Zone of skin (tissue), 1 donor: ENCODE data around the genes OGT, PIN4 and ERCC6L.

DNA sequence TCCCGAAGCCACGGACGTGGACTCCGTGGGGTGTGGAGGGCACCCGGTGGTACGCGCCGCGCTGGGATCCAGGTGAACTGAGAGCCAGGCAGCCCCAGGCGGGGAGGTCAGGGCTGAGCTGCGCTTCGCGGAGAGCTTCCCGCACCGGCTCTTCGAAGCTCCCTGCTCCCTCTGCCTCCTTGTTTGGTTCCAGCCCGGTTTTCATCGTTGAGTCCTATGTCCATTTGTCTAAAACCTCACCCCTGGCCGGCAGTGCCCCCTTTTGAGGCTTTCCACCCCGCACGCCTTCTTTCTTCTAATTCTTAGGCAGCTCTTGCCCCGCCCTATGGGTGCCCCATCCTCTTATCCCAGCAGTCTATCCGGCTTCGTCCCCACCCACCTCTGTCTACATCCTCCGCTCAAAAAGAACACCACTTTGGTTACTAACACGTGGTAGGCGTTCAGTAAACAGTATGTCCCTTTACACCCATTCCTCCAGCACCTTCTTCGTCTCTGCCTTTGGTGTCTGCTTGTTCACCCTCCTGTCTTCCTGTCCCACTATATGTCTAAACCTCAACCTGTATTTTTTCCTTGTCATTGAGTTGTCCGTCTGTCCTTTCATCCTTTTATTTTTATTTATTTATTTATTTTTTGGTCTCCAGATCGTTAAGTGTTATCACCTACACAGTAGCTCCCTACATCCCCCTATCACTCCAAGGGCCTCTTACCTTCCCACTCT, 39.2 kb downstream of the STARD8 start:
- RRBS, result 21% methylated on average over 19 of the region's 30 CpGs

GRCh38 chrX:68829133-68830130, 611 bp downstream of the EFNB1 start:
- RRBS, result 23% methylated on average over 68 of the region's 98 CpGs

DNA sequence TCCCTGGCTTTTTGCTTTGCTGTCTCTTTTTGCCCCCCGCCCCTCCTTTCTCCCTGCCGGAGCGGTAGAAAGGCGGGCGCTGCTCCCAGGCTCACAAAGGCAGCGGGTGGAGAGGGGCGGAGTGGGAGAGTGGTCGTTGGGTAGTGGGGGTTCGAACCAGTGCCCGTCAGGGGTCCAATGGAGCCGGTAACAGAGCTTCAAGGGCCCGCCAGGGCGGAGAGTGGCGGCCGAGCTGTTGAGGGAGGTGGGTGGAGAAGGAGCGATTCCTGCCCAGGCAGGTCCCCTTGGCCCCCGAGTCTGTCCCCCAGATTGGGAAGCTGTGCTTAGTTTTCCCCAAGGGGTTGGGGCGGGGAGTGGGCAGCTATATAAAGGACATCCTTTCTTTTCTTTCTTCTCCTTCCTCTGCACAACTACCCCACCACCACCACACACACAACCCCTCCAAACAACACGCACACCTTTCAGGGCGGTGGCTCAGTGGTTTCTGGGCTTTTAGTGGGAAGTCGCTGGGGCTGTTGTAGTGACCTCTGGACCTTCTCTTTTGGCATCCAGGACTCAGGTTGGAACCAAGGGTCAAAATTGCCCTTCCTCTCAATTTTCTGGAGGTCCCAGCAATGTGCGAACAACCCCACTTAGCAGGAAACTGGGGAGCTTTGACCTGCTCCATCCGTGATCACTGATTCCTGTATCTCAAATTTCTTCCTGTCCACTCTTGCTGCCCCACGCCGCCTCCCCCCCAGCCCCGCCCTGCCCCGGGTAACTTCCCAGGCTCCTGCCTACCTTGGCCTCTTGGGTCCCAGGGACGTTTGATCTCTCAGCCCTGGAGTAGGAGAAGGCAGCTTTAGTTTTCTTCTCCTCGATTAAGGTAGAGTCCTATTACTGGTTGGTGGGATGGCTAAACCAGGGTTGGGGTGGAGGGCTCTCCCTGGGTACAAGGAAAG, 1.9 kb downstream of the EFNB1 start:
- RRBS, result 17% methylated on average over 7 of the region's 29 CpGs

GRCh38 chrX:68848283-68849032, 19.6 kb downstream of the EFNB1 start:
- RRBS, result no CpG with 5 or more reads among the region's 8 CpGs

- RRBS, result 32% methylated on average over 15 of the region's 23 CpGs
These were observed 83.4 kb downstream of the EFNB1 start for GRCh38 chrX:68912224-68912574.

DNA sequence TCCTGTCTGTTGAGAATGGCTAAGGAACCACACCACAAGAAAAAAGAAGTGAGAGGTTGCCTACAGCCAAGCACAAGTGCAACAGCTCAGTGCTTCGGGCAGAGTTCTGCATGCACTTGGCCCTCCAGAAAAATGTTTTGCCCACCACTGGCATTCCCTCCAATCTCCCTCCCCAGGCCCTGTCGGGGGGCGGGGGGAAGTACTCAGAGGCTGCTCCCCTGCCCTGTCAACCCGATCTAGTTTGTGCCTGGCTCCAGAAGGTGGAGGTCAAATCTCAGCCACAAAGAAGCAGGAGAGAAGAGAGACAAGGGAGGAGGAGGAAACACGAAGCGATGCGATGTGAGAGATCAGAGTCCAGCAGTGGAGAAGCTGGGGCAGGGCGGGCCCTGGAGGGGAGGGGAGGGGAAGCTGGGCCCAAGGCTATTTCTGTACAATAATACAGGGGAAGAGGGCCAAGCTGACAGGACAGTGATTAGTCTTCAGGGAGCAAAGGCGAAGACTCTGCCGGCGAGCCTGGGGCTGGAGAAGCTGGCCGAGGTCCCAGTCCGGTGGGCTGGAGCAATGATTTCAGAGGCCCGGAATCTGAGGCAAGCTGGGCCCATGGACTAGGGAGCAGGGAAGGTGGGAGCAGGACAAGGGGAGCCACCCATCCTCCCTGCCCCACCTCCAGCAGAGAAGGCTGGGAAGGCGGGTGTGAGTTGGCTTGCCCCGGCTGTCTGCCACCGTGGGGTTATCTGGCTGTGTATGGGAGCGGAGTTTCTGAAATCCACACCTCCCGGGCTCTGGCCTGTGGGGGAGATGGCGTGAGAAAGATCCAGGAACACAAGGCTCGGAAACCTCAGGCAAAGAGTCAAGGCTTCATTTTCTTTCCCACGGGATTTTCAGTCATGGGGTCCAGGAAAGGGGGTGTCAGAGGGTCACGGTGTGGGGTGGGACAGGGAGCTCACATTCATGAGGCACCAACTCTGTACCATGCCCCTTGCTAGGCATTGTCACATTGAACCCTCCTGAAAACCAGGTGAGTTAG, 167.2 kb downstream of the EFNB1 start:
- RRBS, result 51% methylated on average over 8 of the region's 23 CpGs

GRCh38 chrX:69027319-69028196, 137.7 kb downstream of the PJA1 start:
- RRBS, result no CpG with 5 or more reads among the region's 12 CpGs

- RRBS, result 3% methylated on average over 4 of the region's 28 CpGs
These were observed 644 bp downstream of the MED12 start for GRCh38 chrX:71118838-71119641.

- RRBS, result no CpG with 5 or more reads among the region's 4 CpGs
These were observed 1.0 kb upstream of the NLGN3 start for GRCh38 chrX:71143633-71144004.

GRCh38 chrX:71217264-71217894, 5.6 kb upstream of the GJB1 start:
- RRBS, result no CpG with 5 or more reads among the region's 7 CpGs

DNA sequence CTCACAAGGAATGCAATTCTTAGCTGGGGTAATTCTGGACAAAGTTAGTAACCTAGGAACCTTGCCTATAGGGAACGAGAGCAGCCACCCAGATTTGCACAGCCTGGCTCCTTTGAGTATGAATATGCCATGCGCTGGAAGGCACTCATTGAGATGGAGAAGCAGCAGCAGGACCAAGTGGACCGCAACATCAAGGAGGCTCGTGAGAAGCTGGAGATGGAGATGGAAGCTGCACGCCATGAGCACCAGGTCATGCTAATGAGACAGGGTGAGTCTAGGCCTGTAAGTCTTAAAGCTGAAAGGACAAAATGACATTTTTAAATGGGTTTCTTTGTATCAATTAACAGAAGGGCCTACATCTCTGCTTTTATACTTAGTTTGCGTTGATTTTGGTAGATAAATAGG, 4.8 kb upstream of the ITGB1BP2 start:
- RRBS, result no CpG with 5 or more reads among the region's 6 CpGs

DNA sequence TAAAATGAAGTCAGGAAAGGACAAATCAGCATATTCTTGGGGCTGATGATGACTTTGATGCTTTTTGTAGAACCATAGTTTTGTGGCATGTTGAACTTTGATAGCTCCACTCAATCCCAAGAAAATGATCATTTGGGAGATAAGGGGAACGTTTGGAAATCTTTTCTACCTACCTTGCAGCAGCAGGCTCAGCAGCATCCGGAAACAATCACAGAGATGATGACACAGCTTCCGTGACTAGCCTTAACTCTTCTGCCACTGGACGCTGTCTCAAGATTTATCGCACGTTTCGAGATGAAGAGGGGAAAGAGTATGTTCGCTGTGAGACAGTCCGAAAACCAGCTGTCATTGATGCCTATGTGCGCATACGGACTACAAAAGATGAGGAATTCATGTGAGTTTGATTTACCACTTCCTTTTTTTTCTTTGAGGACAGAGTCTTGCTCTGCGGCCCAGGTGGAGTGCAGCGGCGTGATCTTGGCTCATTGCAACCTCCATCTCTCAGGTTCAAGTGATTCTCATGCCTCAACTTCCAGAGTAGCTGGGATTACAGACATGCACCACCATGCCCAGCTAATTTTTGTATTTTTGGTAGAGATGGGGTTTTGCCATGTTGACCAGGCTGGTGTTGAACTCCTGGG, 31.0 kb downstream of the TAF1 start:
- RRBS, result no CpG with 5 or more reads among the region's 14 CpGs

DNA sequence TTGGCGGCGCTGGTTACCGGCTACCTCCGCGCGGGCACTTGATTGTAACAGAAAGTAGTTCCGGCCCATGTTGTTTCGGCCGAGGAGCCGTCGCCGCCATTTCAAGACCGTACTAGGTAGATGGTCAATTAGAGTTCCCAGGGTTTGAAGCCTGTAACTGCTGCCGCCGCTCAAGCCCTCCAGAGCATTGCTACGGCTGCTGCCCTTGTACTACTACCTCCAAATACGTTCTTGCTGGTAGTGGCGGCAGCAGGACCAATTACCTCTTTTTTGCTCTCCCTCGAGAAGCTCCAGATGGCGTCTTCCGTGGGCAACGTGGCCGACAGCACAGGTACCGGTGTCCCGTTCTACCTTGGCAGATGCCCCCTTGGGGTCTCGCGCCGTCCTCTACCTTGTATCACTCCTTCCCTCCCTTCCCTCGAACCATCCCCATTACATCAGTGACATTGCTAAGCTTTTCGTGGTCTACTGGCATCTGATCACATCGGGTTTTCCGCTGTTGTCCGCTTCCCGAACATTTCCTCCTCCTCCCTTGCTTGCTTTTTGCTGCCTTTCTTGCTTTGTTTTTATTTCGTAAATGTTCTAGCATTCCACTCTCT, at the start of gene OGT:
Gene OGT (plus strand): TSS at position 99 of the 599 bp plus-strand sequence.
- RRBS, result 10% methylated on average over 4 of the region's 35 CpGs

GRCh38 chrX:71548886-71549343, 16.0 kb downstream of the OGT start:
- RRBS, result no CpG with 5 or more reads among the region's 5 CpGs

DNA sequence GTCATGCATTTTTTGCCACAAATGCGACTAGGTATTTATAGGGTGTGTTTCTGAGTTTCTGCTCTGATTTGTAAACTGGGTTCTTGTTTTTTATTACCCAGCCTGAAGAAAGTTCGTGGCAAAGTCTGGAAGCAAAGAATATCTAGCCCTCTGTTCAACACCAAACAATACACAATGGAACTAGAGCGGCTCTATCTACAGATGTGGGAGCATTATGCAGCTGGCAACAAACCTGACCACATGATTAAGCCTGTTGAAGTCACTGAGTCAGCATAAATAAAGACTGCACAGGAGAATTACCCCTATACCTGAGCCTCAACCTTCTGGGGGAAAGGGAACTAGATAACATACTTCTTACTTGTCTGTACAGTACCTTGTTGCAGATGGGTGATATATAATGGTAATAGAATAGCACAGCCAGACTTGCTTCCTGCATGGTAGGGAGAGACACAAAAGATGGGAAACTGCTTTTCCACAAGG, 4.7 kb upstream of the GCNA start:
- RRBS, result no CpG with 5 or more reads among the region's 3 CpGs

DNA sequence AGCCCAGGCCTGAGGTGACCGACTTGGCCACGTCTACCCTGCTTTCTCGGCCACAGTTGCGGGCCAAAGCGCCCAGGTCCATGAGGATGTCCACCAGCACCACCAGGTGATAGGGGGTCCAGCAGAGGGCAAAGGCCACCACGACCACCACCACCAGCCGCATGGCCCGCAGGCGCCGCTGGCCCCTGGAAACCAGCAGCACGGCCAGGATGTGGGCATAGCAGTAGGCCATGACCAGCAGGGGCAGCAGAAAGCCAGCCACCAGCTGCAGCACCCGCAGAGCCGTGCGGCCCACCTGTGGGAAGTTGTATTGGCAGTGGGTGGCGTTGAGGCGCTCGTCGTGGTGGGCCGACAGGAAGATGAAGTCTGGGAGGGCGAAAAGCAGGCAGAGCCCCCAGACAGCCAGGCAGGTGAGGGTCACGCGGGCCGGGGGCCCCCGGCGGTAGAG, 1.7 kb downstream of the CXCR3 start:
- RRBS, result no CpG with 5 or more reads among the region's 25 CpGs

DNA sequence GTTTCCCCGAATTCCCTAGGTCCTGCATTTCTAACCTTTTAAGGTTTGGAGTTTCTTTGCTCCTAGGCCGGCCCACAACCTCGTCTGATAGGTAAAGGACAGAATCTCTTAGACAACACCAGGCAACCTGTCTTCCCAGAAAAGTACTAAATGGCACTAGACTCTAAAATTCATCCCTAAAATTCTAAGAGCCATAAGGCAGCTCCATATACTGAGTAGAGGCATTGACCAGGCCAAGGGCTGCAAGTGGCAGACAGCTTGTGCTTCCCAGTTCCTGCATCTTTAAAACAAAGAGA, 135.4 kb downstream of the NHSL2 start:
- RRBS, result no CpG with 5 or more reads among the region's 3 CpGs

DNA sequence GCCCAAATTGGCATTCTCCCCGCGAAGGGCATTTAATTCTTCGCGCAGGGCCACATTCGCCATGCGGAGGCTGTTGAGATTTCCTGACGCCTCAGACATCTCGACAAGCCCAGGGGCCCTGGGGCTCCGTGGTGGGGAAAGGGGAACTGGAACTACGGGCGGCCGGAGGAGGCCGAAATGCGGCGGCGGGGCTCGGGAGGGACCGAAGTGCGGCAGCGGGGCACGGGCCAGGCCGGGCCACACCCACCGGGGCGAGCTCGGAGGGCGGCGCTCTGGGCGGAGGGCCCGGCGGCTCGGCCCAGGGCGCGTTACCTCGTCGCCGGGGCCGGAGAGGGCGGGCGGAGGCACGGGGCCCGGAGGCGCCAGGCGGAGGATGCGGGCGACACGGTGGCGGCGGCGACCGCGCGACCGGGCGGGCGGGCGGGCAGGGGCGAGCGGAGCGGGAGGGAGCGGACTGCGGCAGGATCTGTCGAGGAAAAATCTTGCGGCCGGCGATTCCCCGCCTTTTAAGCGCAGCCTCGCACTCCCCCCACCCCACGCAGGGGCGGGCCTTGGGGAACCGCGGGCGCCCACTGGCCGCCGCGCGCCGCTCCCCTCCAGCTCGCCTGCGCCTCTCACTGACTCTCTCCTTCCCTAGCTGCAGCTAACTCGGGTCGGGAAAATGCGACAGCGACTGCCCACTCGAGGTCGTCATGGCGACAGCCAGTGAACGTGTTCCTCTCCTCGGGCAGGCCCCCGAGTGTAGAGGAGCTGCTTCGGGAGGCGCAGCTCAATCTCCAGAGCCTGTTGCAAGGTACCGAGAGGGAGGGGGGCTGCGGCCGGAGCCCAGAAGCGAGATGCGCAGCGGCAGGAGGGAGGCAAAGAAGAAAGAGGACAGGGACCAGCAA, 49.9 kb upstream of the PIN4 start:
- RRBS, result 15% methylated on average over 35 of the region's 98 CpGs

GRCh38 chrX:72180871-72182163, at the start of gene PIN4:
TSS of gene PIN4 (plus strand) at chrX:72181757.
- RRBS, result 15% methylated on average over 5 of the region's 50 CpGs

GRCh38 chrX:72238400-72239564, at the start of gene ERCC6L:
TSS of gene ERCC6L (minus strand) at chrX:72239027.
- RRBS, result 11% methylated on average over 22 of the region's 73 CpGs